UCH-1 (cell line): Measurements from ENCODE around the genes TTC9B and NUMBL.

DNA sequence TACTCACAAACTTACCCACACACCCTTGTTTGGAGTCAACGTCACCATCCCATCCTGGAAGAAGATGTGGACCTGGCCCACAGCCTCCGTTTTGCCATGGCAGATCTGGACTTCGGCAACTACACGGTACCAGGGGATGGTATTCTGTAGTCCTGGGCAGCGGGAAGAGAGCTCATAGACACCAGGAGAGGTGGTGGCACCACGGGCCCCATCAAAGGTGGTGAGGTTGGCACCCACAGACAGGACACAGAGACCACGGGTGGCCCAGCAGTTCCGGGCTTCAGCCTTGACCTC is 20.5 kb upstream of the FBL start:
- RRBS: no CpG with 5 or more reads among the region's 8 CpGs

DNA sequence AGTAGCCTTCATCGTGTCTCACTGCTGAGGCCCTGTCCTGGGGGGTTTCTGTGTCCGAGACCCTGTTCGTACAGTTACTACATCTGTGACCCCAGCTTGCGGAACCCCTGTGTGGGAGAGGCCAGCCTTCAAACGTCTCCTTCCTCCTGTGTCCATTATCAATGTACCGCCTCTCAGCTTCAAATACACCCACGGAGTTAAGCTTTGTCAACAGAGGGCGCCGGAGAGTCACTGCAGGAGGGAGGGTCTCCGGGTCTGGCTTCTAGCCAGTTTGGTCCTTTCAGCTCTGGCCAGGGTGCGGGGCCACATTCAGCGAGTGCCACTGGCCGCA is 35.3 kb upstream of the FBL start:
- RRBS: no CpG with 5 or more reads among the region's 13 CpGs

GRCh38 chr19:39973762-39974213 is 2.8 kb downstream of the PSMC4 start:
- RRBS: no CpG with 5 or more reads among the region's 5 CpGs

GRCh38 chr19:40147605-40148444 is 43.4 kb upstream of the MAP3K10 start:
- RRBS: no CpG with 5 or more reads among the region's 25 CpGs

DNA sequence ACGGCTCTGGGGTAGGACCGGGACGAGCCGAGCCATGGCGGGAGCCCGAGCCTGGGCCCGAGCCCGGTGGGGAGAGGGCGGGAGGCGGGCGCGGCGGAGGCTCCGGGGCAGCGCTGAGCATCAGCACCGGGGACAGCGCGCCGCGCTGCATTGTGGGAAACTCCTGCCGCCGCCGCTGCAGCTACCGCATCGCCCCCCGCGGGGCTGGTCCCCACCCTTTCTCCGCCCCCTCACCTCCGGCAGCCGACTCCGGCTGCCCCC is at the start of gene TTC9B:
TSS of gene TTC9B (minus strand) at position 154 of the 261 bp plus-strand sequence.
- RRBS: 9% methylated on average over 16 of the region's 31 CpGs

DNA sequence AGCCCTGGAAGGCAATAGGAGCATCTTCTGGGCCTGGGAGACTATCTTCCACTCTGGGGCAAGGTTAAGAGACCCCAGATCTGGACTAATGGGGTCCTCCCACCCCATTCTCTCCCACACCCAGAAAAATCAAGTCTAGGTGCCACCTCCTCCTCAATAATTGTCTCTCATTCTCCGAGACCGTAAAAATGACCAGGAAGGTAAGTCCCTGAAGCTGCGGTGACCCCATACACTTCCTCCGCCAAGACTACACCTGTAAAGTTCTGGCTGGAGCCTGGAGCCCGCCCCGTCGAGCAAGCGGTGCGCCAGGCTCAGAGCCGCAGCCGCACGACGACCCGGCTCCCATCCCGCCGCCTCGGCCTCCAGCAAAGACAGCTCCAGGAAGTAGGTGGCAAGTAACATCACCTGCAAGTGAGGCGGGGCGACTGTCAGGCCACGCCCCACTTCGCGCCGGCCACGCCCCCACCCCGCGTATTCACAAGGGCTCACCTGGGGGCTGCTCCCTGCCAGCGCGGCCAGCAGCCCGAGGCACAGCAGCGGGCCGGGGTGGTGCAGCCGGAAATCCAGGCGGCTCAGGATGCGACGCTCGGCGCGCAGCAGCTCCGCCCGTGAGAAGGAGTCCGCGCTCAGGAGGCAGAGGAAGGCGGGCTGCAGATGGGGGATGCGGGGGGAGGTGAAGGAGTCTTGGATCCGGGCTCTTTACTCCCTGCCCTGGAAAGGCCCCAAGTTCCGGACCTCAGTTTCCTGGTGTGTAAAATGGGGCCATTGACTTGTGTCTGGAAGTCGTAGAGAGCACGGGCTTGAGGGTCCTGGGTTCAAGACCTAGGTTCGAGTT is 3.4 kb downstream of the CCNP start:
- RRBS: 18% methylated on average over 9 of the region's 49 CpGs

DNA sequence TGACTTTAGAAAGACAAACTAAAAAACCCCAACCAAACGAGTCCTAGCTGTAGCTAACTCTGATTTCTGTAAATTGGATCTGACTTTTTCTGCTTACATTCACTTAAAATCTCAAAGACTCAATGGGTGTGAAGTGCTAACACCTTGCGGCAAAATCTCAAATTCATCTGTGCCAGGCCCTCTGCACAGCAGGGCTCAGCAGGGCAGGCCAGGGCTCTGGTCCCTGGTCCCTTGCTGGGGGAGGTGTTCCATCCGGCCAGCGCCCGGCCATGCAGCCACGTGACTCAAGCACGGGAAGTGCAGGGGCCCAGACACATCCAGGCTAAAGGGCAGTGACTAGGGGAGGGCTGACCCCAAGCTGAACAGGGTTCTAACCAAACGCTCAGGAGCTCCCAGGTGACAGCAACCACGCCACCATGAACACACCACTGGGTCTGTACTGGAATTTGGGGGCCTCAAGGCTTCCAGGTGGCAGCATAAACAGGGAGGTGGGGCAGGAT is 5.0 kb upstream of the CCNP start:
- RRBS: no CpG with 5 or more reads among the region's 9 CpGs

- RRBS: no CpG with 5 or more reads among the region's 10 CpGs
Measured at GRCh38 chr19:40242321-40242723, 15.8 kb upstream of the CCNP start.

DNA sequence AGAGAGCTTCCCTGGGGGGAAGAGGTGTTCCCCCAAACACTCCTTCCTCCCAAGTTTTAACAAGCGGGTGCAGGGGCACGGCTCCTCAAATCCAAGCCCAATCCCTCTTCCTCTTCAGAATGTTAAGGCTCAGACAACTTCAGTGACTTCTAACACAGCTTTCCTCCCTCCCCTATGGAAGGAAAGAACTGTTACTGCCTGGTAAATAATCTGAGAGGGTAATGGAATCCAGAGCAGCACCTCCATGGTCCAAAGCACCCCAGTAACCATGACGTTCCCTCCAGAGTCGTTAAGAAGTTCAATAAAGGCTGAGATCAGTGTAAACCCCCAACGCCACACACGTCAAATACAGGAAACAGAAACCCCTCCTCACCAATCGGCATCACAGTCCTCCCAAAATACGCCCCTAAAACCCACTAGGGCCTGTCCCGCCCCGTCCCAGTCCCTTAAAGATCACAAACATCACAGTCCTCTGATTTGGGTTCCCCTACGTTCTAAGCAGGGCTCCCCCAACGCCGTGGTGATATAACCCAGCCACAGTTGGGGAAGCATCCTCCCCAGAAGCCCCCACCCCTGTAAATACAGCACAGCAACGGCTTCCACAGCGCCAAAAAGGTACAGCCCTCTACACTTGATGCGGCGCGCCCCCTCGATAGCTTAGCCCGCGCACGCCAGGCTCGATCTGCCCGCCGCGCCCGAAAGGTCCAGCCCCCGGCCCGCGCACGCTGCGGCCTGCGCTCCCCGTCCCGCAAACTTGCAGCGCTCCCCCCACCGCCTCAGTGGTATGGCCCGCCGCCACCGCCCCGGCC is 747 bp downstream of the AKT2 start:
- RRBS: 4% methylated on average over 12 of the region's 41 CpGs

DNA sequence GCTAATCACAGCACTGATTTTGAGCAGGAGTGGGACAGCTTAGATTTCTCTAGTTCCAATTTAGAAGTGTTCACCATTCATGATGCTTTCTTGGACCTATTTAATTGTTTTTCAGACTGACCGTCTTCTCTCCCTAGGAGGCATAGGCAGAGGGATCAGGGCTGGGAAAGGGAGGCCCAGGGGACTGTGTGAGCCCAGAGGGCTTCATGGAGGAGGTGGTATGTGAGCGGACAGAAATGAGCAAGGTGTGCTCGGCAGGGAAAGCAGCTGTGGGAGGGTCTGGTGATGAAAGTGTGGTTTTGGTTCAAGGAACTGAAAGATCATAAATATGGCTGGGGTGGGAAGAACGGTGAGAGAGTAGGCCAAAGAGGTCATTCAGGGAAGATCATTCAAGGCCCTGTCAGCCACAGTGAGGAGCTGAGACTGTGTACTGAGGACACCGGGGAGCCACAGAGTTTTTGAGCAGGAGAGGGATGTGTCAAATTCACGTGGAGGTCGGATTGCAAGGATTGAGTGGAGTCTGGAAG is 7.4 kb downstream of the PLD3 start:
- RRBS: no CpG with 5 or more reads among the region's 7 CpGs

DNA sequence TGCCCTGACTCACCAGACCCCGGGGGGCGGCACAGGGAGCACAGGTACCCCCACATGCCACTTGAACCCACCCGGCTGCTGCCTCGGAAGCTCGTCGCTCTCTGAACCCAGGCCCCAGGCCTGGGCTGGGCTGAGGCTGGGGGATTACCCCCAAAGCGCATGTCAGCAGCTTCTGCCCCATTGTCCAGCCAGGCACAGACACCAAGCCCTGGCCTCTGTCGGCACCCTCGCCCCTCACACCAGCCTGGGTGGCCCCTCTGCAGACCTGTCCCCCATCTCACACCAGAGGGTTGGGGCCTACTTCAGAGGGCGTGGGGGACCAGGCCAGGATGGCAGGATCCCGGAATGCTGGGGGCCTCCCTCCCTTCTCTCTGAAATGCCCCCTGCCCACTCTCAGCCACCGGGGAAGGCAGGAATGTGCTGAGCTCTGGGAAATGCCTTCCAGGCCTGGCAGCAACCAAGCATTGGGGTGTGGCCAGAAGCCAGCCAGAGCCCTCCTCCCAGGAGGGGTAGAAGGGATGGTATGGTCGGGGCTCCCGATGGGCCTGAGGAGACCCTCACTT is 1.6 kb upstream of the PRX start:
- RRBS: 80% methylated on average over 5 of the region's 14 CpGs

DNA sequence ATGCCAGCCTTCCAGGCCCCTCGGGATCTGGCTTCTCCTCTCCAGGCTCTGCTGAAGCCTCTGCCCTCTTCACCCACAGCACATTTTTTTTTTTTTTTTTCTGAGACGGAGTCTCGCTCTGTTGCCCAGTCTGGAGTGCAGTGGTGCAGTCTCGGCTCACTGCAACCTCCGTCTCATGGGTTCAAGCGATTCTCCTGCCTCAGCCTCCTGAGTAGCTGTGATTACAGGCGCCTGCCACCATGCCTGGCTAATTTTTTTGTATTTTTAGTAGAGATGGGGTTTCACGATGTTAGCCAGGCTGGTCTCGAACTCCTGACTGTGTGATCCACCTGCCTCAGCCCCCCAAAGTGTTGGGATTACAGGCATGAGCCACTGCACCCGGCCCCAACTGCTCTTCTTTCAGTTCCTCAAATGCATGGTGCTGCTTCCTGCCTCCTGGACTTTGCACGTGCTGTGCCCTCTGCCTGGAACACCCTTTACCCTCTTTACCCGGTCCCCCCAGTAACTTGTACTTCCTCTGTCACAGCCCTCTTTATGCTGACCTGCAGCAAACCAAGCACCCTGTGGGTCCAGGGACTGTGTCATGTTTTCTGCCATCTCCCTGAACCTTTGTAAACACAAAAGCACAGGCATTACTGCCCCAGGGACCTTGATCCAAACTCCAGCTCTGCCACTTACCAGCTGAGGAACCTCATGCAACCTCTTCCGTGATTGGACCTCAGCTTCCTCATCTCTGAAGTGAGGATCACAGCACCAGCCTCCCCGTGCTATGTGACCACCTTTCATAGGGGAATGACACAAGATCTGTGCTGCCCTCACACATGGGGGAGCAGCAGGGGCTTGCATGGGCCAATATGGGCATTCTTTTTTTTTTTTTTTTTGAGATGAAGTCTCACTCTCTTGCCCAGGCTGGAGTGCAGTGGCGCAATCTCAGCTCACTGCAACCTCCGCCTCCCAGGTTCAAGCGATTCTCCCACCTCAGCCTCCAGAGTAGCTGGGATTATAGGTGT is 3.8 kb downstream of the BLVRB start:
- RRBS: no CpG with 5 or more reads among the region's 17 CpGs

GRCh38 chr19:40625472-40626365 is 24.6 kb downstream of the LTBP4 start:
- RRBS: no CpG with 5 or more reads among the region's 9 CpGs

DNA sequence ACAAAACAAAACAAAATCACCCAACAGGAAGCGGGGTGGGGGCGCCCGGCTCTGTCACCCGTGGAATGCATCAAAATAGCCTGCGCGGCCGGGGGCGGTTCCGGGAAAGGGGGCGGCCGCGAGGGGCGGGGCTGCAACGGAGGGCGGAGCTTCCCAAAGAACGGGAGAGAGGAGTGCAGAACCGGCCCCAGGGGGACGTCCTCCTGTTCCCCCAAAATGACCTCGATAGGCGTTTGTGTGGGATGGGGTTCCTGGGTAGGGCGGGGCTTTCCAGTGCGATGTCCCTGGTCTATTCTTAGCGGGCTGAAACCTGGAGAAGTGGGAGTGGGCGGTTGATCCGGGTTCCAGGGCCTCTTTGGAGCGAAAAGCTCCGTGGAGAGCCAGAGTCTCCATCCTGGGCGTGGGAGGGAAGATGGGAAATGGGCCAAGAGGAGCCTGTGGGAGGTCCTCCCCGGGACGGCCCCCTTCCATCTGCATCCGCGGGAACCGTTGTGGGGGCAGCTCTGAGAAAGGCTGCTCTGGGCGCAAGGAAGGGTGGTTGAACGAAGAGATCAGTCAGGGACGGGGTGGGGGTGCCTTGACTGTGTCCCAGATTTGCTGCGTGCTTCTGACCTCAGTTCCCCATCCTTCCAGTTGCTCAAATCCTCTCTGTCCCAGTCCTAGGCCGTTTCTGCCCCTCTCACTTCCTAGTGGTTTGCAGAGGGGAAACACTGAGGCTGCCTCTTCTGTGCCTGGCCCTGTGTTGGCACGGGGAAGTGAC is 27.0 kb downstream of the NUMBL start:
- RRBS: 4% methylated on average over 11 of the region's 39 CpGs

GRCh38 chr19:40663988-40664480 is 26.4 kb downstream of the NUMBL start:
- RRBS: no CpG with 5 or more reads among the region's 10 CpGs

- RRBS: 2% methylated on average over 18 of the region's 35 CpGs
Measured at GRCh38 chr19:40690494-40690757, at the start of gene NUMBL. NUMBL (minus strand) TSS chr19:40690651.

DNA sequence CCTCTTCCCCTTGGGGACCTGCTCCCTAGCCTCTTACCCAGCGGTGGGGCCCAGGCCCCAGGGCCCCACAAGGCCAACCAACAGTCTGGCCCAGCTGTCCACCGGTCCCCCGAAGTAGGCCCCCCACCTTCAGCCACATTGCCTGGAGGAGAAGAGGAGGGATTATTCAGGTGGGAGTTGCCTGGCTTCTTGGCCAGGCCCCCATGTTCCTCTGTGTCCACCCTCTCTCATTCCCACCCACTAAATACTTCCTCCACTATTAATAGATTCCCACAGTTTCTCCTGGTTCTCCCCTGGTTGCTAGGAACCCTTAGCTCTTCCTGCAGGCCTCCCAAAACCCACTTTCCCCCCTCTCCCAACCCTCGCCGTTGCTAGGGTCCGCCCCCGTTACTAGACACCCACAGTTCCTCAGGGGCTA is 2.2 kb downstream of the COQ8B start:
- RRBS: no CpG with 5 or more reads among the region's 7 CpGs

- RRBS: 4% methylated on average over 5 of the region's 21 CpGs
Measured at GRCh38 chr19:40718493-40719397, 1.8 kb downstream of the ITPKC start.

DNA sequence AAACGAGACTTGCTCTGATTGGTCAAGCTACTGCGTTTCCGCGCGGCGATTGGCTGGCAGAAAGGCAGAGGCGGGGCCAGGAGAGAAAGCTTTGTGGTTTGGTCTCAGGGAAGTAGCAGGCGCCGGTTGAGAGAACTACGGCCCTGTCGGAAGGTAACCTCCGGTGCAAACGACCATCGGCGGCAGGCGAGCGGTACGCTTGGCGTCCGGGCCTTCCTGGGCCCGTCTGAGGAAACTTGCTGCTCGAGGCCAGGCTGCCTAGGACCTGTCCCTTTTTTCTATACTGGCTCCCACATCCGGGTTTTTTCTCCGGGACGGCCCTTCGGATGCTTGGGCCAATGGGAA is 246 bp upstream of the SNRPA start:
- RRBS: 4% methylated on average over 14 of the region's 26 CpGs

DNA sequence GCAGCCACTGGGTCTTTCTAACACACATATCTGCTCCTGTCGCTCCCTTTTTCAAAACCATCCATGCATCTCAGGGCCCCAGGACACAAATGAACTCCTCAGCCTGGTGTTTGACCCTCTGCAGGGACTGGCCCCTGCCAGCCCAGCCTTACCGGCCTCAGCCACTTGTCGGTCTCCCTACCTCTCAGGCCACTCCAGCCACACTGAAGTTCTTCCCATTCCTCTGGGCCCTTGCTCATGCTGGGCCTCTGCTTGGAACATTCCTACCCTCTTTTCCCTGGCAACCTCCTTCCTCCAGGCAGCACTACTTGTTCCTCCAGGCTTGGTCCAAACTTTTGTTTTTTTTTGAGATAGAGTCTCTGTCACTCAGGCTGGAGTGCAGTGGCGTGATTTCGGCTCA is 7.7 kb upstream of the EGLN2 start:
- RRBS: no CpG with 5 or more reads among the region's 5 CpGs